ENCODE measurements around a stretch of chr19.

DNA sequence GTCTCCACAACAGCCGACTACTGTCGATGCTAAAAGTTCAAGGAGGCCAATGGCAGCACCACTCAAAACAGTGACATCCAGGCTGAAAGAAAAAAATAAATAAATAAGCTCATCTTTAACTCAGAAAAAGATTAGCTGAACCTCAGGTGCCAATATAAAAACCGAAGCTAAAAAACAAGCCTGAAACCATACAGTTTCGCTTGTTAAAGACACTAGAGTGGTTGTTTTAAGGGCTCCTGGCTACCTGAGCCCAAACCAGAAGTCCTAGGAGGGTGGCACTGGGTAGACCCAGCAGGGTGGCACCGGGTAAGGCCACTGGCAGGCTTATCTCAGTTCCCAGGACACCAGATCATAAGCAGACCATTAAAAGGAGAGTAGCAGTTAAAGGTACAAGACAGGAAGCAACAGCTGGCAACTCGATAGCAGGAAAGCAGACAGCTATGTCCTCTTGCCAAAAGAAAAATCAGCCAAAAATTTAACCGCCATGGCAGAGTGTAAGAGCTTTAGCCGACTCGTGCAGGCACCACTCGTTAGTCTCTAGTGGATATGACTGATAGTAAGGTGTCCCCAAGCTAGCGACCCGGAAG lies 39.2 kb downstream of the BRD4 start:
- CAGE, long polyA plus RNA, result no peak
- RRBS, result no CpG with 5 or more reads among the region's 12 CpGs

DNA sequence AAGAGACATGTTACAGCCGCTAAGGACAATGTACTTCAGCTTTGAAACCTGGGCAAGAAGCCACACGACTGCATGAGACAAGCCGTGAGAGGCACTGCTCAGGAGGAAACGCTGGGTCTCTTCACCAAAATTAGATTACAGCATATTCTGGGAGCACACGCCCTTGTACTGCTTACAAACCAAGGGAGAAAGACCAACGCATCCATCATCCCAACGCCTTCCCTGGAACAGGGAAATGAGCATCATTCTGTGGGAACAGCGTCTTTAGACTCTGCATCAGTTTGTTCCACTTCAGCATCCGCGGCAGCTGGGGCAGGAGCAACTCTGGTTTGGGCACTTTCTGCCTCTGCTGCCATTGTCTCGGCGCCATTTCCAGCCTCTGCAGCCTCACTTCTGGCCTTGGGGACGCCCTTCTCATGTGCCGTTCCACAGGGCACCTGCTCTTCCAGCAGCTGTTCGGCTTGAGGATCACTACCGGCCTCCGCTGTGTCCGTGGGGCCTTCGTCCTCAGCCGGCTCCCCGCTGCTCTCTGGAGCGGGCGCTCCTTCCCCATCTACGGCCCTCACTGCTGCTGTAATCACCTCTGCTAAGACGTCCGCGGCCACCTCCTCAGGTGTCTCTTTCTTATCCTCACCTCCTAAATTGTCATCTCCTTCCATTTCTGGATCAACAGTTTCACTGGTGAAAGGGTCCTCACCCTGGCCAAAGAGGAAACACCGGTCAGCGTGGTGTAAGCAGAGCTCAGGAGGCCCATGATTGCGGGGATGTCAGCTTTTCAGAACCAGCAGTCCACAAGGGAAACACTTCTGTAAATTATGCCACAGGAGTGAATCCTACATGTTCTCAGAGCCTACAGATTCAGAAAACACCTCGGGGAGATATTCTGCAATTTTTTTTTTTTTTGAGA lies 22.6 kb upstream of the BRD4 start:
- CAGE, long polyA plus RNA, result no peak
- RRBS, result no CpG with 5 or more reads among the region's 31 CpGs

- CAGE, long polyA plus RNA, result no peak
- RRBS, result no CpG with 5 or more reads among the region's 10 CpGs
Observed at GRCh38 chr19:15358312-15359337, 21.0 kb downstream of the AKAP8 start.

GRCh38 chr19:15378386-15378774 lies 1.2 kb downstream of the AKAP8 start:
- CAGE, long polyA plus RNA, result no peak
- RRBS, result no CpG with 5 or more reads among the region's 12 CpGs

- CAGE, long polyA plus RNA, result no peak
- RRBS, result no CpG with 5 or more reads among the region's 6 CpGs
Observed at GRCh38 chr19:15403923-15404696, 14.7 kb downstream of the AKAP8L start.

DNA sequence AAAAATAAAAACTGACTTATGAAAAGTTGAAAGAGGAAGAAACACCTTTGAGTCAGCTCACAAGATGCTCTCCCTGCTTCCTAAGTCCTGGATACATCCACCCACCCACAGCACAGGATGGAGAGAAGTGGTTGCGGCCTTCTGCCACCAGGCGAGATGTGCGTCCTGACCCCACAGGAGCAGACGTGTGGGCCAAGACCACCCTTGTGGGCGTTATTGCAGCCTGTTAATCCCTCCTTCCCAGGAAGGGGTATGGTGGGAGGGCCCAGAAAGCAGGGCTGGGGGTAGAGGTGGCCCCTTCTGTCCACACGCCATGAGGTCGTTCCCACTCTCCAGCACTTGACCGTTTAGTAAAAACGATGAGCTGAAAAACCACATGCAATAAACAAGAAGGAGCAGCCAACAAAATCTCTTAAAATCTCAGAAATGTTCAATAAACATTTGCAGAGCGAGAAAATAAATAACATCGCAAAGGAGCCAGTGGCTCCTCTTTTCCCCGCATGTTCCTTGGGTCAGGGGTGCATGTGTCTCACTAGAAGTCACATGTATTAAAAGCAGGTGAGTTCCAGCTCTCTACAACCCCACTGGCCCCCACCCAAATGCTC lies 2.4 kb upstream of the AKAP8L start:
- CAGE, long polyA plus RNA, result no peak
- RRBS, result no CpG with 5 or more reads among the region's 12 CpGs

GRCh38 chr19:15499042-15499463 lies 9.3 kb upstream of the CYP4F22 start:
- CAGE, long polyA plus RNA, result no peak
- RRBS, result no CpG with 5 or more reads among the region's 7 CpGs

DNA sequence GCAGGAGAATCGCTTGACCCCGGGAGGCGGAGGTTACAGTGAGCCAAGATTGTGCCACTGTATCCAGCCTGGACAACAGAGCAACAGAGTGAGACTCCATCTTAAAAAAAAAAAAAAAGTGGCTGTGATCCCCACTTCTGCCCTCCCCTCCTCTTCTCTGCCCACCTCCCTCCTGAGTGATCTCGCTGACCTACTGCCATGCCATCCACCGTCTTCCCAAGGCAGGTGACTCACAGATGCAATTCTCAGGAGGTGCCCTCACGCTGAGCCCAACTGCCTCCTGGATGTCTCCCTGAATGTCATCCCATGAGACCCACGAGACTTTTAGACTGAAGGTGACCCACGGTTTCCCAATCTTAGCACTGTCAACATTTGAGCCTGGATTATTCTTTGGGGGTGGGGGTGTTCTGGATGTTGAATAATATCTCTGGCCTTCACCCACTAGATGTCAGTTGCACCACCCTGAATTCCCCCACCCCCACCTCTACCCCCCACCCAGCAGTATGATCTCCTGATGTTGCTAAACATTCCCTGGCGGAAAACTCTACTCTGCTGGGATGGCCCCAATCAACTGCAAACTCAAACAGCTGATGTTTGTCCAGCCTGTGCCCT lies 2.3 kb upstream of the CYP4F22 start:
- CAGE, long polyA plus RNA, result no peak
- RRBS, result no CpG with 5 or more reads among the region's 9 CpGs

- CAGE, long polyA plus RNA, result no peak
- RRBS, result no CpG with 5 or more reads among the region's 38 CpGs
Observed at GRCh38 chr19:15551080-15551719, 42.9 kb downstream of the CYP4F22 start.

- CAGE, long polyA plus RNA, result no peak
- RRBS, result no CpG with 5 or more reads among the region's 8 CpGs
Observed at GRCh38 chr19:15646509-15647513, 6.1 kb downstream of the CYP4F3 start.

DNA sequence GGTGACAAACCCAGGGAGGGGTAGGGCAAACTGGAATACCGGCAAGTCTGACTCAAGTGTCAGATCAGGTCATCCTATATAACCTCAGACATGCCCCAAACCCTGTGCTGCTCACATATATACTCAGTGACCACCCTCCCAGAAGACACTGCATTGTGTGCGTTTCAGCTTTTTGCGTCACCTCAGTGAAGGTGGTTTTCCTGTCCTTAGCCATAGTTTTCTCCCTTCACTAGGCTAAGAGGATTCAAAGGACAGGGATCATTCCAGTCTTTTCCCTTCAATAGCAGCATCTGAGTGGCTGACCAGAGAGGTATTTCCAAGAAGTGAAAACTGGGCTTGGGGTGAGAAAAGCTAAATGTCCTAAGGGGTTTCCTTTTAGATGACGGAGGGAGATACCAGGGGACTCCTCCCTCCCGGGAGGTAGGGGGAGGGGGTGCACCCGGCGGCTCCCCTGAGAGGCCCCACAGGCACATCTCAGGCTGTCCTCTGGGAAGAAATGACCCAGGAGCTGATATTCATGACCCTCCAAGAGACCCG lies 12.7 kb upstream of the OR10H1 start:
- CAGE, long polyA plus RNA, result no peak
- RRBS, result 9% methylated on average over 4 of the region's 8 CpGs

GRCh38 chr19:15828626-15829347 lies 13.3 kb upstream of the OR10H1 start:
- CAGE, long polyA plus RNA, result no peak
- RRBS, result no CpG with 5 or more reads among the region's 13 CpGs

GRCh38 chr19:16033660-16033905 lies 42.7 kb upstream of the TPM4 start:
- CAGE, long polyA plus RNA, result no peak
- RRBS, result no CpG with 5 or more reads among the region's 2 CpGs

GRCh38 chr19:16068827-16069349 lies 7.4 kb upstream of the TPM4 start:
- CAGE, long polyA plus RNA, result no peak
- RRBS, result no CpG with 5 or more reads among the region's 9 CpGs

DNA sequence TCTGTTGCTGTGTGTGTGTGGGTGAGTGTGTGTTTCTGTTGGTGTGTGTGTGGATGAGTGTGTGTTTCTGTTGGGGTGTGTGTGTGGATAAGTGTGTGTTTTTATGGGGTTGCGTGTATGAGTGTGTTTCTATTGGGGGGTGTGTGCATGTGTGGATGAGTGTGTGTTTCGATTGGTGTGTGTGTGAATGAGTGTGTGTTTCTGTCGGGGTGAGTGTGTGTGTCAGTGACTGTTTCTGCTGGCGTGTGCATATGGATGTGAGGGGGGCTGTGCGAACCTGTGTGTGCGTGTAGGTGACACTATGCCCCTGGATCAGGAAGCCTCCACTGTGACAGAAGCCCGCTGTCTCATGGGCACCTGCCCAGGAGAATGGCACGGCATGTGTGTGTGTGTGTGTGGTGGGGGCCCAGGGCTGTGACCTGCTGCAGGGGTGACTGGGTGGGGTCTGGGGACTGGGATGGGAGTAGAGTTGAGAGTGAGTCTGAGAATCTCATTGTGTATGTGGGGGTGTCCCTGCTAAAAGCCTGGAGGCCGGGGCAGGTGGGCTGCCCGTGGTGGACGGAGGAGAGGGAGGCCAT lies 6.6 kb upstream of the TPM4 start:
- CAGE, long polyA plus RNA, result no peak
- RRBS, result no CpG with 5 or more reads among the region's 11 CpGs

GRCh38 chr19:16072058-16072650 lies 4.1 kb upstream of the TPM4 start:
- CAGE, long polyA plus RNA, result no peak
- RRBS, result no CpG with 5 or more reads among the region's 12 CpGs

DNA sequence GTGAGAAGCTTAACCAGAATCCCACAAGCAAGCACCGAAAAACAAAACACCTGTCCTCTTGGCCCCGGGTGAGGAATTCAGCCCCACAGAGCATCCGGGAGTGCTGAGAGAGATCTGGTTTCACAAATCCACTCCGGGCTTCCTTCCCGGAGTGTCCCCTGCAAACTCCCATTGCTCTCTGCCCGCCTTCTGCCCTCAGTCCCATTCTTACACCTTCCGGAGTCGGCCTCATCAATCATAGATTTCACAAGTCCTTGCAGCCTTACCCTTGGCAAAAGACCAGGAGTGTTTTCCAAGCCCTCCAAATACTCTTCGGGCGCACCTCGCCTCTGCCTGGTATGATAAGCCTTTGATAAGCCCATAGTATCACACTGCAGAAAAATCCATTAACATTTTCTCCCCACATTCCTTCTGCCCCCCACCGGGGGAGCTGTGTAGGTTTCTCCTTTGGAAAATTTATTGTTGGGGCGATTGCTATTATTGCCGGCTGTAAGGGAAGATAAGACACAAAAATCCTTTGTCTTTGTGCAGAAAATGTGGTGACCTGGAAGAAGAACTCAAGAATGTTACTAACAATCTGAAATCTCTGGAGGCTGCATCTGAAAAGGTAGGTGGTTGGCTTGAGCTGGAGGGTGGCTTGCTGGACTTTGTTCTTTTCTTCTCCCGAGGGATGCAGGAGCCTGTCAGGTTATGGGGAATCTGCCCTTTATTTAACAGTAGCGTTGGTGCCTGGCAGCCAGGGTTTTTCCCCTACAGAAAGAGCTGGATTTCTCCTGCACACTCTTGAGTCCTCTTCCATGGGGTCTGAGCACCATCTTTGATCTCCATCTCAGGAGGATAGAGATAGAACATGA lies 12.4 kb downstream of the TPM4 start:
- CAGE, long polyA plus RNA, result no peak
- RRBS, result 41% methylated on average over 4 of the region's 16 CpGs

GRCh38 chr19:16089368-16089983 lies 13.2 kb downstream of the TPM4 start:
- CAGE, long polyA plus RNA, result no peak
- RRBS, result no CpG with 5 or more reads among the region's 10 CpGs

DNA sequence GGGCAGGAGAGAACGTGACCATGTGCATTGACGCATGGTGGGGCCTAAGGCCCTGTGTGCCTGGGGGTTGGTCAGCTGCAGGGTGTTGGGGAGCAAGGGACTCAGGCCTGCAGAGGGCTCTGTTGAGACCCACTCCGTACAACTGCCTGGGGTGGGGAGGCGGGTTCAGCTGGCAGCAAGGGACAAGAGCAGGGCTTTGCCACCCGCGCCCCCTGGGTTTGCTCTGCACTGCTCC lies 6.0 kb downstream of the RAB8A start:
- CAGE, long polyA plus RNA, result no peak
- RRBS, result no CpG with 5 or more reads among the region's 6 CpGs

GRCh38 chr19:16119356-16119890 lies 7.7 kb downstream of the RAB8A start:
- CAGE, long polyA plus RNA, result no peak
- RRBS, result no CpG with 5 or more reads among the region's 11 CpGs